Placental pericyte (primary cell): Measurements from ENCODE around the genes OR2T6, OR2T1 and OR2T34.

GRCh38 chr1:245894044-245894907 is 612.8 kb downstream of the SMYD3 start:
- CAGE, long polyA plus RNA = no peak

DNA sequence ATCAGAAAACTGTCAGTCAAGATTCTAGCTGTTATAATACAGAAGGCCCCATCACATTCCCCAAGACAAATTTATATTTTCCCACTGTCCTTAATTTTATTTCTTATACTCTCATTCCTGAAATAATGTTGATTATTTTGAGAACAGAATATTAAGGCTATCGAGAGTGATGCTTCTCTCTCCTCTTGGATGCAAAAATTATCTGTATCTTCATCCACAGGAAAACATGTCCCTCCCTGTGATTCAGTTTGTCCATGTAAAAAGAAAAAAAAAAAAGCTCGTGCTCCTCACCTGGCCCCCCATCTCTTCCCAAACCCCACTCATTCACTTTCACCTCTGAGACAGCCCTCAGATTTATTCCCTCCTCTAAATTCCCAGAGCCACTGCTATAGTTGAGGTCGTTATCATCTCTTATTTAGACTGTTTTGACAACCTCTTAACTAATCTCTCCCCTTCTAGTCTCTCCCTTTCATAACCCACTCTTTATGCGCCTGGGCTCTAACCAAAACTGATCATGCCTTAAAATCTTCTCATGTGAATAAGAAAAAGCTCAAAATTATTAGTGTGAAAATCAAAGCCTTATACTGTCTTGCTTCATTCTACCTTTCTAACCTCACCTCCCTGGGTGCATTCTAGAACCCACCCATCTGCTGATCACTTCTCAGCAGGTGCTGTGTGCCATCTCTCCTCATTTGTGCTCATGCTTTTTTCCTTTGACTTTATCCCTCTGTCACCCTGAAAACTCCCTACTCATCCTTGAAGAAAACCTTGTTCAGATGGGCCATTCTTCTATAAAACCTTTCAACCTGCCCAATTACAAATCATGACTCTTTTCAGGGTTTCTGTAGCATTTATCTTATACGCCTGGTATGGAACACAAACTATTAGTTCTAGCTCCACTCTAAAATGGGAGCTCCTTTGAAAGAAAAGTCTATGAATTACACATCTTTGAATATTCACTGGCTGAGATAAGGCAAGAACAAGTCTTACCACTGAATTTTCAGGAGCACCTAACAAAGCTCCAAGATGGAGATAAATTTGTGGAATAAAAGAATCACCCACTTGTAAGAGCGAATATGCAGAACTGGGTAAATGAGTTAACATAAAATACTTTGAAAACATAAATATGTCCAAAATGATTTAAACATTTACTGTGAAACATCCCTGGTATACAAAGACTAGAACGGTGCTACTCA is 403.5 kb downstream of the SMYD3 start:
- CAGE, long polyA plus RNA = no peak

- CAGE, long polyA plus RNA = no peak
Observed at GRCh38 chr1:246152837-246153678, 354.0 kb downstream of the SMYD3 start.

GRCh38 chr1:246242043-246242630 is 264.9 kb downstream of the SMYD3 start:
- CAGE, long polyA plus RNA = no peak

DNA sequence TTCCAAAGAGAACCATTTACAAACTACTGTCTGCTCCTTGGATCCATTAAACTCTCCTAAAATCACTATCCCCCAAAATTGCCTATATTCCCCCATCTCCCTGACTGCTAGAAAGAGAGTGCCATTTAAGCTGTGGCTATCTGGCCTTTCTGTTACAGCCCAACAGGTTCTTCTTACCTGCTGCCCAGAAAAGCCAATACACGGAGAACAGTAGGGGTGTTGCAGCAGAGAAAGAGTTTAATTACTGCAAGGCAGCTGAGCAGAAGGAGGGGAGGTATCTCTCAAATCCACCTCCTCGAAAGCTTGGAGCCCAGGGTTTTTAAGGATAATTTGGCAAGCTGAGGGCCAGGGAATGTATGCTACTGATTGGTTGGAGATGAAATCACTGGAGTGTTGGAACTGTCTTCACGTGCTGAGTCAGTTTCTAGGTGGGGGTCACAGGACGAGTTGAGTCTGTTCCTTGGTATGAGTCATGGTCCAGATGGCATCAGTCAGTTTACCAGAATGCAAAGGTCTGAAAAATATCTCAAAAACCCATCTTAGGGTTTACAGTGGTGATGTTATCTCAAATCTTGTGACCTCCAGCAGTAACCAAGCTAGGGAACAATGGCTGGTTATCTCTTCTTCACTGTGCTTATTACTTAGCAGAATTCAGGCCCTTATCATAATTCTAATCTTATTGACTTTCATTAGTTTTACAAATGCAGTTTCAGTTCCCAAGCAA is 89.8 kb downstream of the SMYD3 start:
- CAGE, long polyA plus RNA = no peak

- CAGE, long polyA plus RNA = no peak
Observed at GRCh38 chr1:246689563-246690032, 34.6 kb upstream of the SCCPDH start.

GRCh38 chr1:246786515-246787204 is 62.5 kb downstream of the SCCPDH start:
- CAGE, long polyA plus RNA = no peak

- CAGE, long polyA plus RNA = no peak
Observed at GRCh38 chr1:246961744-246962137, 30.0 kb upstream of the AHCTF1 start.

DNA sequence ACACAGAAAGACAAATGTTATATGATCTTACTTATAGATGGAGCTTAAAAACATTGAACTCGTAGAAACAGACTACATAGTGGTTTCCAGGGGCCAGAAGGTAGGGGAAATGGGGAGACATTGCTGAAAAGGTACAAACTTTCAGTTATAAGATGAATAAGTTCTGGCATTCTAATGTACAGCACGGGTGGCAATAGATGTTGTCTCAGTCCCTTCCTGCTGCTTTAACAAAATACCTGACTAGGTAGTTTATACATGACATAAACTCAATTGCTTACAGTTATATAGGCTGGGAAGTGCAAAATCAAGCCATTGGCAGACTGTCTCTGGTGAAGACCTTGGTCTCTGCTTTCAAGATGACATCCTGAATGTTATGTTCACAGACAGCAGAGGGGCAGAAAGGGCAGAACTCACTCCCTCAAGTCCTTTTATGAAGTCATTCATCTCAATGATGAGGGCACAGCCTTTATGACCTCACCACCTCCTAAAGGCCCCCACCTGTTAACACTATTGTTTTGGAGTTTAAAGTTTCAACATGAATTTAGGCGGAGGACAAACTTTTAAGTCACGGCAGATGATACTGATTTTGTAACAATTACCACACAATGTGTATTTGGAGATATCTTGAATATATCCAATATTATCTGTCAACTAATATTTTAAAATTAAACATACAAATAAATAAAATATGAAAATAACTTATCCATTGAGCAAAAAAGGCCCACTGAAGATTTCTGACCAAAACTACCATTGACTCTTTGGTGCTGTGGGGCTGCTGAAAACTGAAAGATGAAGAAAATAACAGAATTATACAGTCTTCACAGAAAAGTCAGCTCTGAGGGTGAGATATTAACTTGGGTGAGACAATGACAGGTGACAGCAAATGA is 22.0 kb downstream of the ZNF124 start:
- CAGE, long polyA plus RNA = no peak

- CAGE, long polyA plus RNA = no peak
Observed at GRCh38 chr1:247300427-247301209, 31.0 kb downstream of the ZNF496 start.

GRCh38 chr1:247329078-247329484 is 2.6 kb downstream of the ZNF496 start:
- CAGE, long polyA plus RNA = no peak

DNA sequence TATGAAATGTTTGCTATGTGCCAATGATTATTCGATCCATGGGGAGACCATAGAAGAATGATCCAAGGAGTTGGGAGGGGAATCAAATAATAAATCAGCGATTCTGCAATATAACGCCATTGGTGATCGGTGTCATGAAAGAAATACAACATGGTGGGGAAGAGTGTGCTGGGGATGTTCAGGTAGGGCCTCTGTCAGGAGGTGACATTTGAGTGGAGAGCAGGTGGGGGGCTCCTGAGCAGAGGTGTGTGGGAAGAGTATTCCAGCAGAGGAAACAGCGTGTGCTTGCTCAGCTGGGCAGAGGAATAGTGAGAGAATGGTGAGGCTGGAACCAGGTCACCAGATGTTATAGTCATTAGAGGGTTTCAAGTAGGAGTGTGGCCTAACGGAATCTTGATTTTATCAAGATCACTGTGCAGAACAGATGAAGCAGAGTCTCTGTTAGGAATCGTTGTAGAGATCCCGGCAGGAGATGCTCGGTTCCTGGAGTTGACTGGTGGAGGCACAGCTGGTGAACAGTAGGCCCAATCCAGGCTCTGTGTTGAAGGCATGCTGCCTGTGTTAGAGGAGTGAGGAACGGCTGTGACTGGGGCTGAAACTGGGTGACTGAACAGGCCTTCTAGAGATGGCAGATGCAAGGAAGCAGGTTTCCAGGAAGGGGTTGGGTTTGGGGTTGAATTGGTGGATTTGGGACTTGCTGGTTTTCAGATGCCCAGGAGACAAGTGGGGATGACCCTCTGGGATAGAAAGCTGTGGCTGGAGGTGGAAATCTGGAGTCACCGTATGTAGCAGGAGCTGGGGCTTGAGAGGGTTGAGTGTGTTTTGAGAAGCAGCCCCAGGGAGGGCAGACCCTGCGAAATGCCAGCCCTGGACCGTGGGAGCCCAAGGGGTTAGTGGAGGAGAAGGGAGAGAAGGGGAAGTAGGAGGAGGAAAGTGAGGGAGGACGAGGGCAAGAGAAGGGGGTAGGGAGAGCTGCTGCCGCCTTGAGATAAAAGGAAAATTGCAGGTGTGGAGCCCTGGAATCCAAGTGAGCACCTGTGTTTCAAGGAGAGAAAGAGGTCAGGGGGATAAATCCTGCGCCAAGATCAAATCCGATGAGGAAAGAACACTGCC is 3.2 kb upstream of the ZNF496 start:
- CAGE, long polyA plus RNA = no peak

GRCh38 chr1:247357481-247358153 is 25.9 kb upstream of the ZNF496 start:
- CAGE, long polyA plus RNA = no peak

GRCh38 chr1:248375393-248376001 is at the start of gene OR2T6:
Gene OR2T6, plus strand, starts transcription at chr1:248375746.
- CAGE, long polyA plus RNA = no peak

DNA sequence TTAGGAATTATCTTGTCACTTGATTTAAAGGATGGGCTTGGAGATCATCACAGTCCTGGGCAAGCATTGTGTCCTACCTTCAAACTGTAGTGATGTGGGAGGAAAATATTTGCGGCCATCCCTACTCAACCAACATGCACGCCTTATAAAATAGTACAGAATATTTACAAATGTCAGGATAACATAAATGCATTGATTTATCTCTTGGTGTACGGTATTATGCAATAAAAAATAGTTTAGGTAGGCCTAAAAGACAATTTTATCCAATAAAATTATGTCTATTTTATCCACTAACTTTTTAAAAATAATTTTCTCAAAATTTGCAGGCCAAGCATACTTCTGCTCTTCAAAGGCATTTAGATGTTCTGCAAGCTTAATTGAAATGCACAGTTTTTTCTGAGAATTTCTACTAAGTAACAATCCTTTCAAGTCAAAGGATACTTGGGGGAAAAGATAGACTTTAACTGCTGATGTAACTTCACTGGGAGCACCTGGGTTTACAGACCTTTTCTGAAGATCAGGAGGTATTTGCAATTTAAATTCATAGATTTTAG is at the start of gene OR2T1:
Gene OR2T1 (plus strand): TSS at position 327 of the 554 bp plus-strand sequence.
- CAGE, long polyA plus RNA = no peak

GRCh38 chr1:248574594-248575045 is at the start of gene OR2T34:
Gene OR2T34, minus strand, starts transcription at chr1:248574757.
- CAGE, long polyA plus RNA = no peak